ENCODE measurements around the gene ZNF484.

DNA sequence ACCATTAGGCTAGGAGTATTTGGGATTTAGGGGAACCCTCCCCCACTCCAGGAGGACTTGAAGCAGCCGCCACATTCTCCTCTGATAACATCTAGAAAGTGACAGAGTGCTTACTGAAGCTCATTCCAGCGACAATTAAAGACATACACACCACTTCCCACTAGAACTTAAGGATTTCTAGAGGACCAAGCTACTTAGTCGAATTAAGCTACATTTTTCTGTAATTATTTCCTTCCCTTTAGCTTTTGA is 4.7 kb downstream of the ROR2 start:
- RRBS: no CpG with 5 or more reads among the region's 3 CpGs

GRCh38 chr9:92146959-92147869 is 32.0 kb upstream of the SPTLC1 start:
- RRBS: no CpG with 5 or more reads among the region's 22 CpGs

- RRBS: no CpG with 5 or more reads among the region's 7 CpGs
Observed at GRCh38 chr9:92147870-92148355, 32.7 kb upstream of the SPTLC1 start.

- RRBS: no CpG with 5 or more reads among the region's 8 CpGs
Observed at GRCh38 chr9:92294982-92295614, 1.6 kb upstream of the IARS1 start.

DNA sequence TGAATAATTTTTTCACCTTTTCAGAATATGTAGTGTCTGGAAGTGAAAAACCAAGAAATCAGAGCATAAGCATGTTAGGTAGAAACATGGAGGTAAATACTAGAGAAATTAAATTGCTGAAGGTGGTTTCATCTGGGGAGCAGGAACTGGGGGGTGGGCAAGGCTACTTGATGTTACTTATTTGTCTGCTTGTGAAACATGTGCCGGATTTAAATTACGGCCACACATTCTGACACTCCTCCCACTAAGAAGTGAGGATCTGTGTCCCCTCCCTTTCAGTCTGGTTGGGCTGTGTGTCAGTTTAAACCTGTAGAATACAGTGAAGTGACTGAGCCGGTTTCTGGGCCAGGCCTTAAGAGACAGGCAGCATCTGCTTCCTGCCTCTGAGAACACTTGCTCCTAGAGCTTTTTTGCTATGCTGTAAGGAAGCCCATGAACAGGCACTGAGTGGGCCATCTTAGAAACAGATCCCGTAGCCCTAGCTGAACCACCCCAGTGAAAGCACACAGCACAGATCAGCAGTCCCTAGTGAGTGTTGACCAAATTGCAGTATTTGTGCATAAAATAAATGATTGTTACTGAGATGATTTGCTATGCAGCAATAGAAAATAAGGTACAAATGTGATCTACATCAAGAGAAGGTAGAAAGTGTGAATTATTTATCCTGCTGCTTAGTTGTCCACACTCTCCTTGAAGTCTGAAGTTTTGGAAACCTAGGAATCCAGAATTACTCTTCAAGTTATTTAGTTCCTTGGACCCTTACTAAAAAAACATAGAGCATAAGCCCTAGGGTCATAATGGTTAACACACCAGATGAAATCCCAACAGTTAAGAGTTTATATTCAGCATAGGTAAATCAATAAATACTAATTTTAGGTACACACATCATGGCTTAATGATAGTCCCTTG is 2.5 kb upstream of the IARS1 start:
- RRBS: no CpG with 5 or more reads among the region's 4 CpGs

DNA sequence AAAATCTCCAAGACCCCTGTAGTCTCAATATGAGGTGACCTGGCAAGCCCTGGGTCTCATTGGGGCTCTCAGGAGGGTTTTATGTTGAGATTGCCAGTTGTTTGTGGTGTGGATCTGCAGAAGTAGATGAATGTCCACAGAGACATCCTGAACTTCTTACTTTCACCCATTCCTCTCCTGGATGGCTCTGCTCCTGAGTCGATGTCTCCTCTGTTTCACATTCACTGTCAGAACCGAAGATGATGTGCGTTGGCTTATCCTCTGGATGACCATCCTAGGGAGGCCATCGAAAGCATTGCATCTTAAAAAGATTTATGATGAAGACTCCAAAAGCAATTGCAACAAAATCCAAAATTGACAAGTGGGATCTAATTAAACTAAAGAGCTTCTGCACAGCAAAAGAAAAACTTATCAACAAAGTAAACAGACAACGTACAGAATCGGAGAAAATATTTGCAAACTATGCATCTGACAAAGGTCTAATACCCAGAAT is 14.1 kb downstream of the NOL8 start:
- RRBS: no CpG with 5 or more reads among the region's 6 CpGs

DNA sequence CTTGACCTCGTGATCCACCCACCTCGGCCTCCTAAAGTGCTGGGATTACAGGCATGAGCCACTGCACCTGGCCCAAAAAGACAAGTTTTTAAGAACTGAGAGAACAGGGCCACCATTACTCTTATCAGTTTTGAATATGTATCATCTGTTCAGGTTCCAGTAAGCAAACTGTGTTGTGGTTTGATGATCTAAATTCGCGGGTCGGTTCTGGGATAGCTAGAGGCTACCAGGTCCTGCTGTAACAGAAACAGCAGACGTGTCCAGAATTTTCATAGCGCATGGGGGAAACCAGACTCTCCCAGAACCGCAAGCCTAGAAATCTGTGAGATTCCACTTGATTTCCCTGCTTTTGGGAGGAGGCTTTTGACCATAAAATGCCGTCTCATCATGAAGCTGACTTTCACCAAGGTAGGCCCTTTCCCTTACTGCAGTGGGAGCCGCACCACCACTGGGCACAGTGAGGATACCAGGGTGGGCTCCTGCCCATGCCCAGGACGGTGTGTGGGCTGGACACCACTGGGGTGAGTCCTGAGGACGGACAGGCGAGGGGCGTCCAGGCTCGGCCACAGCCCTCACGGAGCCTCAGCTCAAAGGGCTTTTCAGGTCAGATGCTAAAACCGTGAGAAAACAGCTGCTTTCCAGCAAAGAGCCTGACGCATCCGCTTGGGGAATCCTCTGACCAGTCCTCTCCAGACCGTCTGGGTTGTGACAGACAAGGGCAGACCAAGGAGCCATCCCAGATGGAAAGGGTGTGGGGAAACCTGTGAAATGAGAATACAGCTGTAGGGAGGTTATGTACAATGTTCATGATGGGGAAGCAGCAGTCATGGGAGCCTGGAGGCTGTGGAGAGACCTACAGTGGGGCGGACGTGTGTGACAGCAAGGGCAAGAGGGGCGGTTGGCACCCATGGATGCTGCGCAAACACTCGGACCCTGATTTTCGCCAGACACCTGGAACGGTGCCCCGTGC is 59.4 kb downstream of the IPPK start:
- RRBS: no CpG with 5 or more reads among the region's 28 CpGs

DNA sequence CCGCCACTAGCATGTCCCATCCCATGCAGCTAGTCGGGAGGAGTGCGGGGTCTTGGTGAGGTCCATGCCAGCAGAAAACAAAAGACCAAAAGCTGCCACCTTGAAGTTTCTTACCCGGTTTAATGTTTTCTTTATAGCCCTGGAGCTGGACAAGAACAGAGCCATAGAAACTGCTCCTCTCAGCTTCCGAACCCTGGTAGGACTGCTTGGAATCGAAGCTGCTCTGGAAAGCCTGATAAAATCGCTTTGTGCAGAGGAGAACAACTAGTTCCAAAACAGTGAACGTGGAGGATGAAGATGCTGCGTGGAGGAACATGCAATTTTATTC is 57.1 kb downstream of the IPPK start:
- RRBS: no CpG with 5 or more reads among the region's 9 CpGs

- RRBS: 97% methylated on average over 3 of the region's 10 CpGs
Observed at GRCh38 chr9:92664699-92665197, 5.2 kb downstream of the IPPK start.

DNA sequence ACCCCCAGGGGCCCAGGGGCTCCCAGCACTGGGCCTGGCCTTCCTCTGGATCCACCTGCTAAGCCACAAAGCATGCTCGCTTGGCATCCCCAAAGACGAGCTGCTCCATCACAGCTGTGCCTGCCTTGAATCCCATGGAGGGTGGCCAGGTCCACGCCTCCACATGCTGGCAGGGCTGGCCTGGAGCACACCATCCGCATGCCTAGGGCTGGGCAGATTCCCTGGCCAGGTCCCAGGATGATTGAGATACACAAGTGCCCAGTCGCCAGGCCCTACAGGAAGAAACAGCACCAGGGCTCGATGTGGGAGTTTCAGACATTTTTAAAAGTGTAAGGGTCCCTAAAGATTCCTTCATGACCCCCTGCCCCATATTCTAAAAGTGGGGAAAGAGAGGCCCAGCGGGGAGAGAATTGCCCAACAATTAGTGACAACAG is 4.4 kb downstream of the BICD2 start:
- RRBS: no CpG with 5 or more reads among the region's 7 CpGs

DNA sequence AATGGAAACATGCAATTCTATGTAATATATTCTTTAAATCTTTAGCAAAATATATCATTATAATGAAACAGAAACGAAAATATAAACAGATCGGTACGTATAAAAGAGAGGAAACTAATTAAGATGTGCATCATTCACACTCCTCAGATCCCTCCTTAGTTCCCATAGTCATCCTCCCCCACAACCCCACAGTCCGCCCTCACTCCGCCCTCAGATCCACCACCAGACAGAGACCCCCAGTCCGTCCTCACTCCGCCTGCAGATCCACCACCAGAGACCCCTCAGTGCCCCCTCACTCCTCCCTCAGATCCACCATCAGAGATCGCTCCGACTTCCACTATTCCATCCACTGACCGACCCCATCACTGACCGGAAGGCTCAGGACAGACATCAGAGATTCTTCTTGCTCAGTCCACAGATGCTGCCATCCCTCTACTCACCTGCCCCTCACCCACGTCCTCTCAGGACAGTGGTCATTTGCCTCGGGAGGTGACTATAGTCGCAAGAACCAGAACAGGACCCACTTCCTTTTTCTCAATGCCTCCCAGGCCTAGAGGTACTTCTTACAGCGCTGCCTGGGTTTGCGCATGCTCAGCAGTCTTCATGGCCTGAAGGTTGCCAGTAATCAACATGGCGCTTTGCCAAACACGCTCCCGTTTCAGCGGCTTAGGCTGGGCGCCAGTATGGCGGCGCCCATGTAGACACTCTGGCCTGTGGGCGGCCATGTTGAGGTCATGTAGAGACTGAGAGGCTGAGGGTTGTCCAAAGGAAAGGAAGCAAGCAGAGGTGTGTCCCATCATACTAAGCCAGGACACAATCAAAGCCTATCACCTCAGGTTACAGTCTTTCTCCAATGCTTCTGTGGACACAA is at the start of gene ZNF484:
TSS of gene ZNF484 (minus strand) at position 589 of the 871 bp plus-strand sequence.
- RRBS: no CpG with 5 or more reads among the region's 24 CpGs

DNA sequence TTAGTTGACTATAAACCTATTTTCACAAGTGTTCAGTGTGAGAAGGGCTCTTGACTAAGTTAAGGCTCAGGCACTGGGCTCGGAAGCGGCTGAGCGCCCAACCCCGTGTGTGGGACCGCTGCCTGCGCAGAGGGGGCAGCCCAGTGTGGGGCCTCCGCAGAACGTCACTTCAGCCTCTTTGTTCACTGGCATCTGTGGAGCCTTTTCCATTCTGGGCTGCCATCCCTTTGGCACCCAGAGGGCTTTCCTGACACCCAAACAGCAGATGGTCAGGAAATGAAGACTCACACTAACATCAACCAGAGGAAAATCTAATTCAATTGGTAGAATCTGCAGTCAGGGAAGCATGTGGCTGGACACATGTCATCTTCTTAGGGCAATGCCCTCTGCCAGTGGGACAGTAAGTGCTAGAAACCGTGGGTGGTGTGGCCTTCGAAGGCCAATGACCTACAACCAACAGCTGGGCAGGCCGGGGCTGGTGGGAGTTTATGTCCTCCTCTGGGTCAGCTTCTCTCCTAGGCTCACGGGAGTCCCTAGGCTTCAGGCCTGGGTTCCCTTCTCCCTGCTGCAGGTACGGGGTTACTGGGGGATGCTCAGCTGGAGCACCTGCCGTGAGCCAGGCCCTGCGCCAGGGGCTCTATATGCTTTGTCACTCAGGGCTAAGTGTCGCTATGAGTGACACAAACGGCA is 22.2 kb upstream of the NINJ1 start:
- RRBS: no CpG with 5 or more reads among the region's 17 CpGs

GRCh38 chr9:93196542-93196930 is 12.6 kb downstream of the WNK2 start:
- RRBS: no CpG with 5 or more reads among the region's 3 CpGs

- RRBS: no CpG with 5 or more reads among the region's 7 CpGs
Observed at GRCh38 chr9:93206563-93207145, 22.7 kb downstream of the WNK2 start.

DNA sequence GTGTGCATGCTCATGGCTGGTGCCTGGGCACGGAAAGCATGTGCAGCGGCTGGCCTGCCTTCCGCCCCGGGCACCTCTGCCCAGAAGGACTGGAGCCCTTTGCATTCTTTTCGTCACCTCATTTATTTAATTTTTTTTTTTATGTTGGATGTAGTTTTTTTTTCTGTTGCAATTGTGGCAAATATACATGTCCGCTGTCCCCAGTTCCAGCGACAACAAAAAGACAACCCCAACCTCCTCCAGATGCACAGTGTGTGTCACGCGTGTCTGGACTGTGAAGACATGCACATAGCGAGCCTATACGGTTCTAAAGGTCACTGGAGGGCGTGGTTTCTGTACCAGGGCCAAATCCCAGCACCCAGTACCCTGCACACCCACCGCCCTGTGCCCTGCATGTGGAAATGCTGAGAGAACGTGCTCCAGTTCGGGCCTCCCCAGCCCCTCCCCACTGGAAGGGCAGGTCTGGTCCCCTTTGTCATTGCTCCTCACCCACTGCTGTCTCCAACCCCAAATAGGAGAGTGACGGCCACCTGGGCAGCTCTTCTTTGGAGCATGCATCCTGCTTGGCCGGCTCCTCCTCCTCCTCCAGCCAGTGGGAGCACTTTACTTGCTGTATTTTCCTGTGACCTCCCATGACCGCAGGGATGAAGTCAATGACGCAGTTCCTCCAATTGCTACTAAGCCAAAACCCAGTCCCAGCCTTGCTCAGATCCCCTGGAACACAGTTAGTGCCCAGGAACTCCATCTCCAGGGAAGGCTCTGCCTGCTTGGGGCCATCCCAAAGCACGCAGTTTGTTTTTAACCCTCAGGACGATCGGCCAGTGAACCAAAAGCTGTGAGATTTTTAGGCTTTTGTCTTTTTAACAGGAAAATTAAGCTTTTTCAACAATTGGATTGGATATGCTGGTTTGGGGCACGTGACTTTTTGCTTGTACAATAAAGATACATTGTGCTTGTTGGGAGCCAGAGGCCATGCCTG is 116.7 kb downstream of the WNK2 start:
- RRBS: no CpG with 5 or more reads among the region's 23 CpGs

GRCh38 chr9:93312845-93313417 is 129.0 kb downstream of the WNK2 start:
- RRBS: no CpG with 5 or more reads among the region's 4 CpGs

GRCh38 chr9:93446704-93447152 is 4.8 kb upstream of the FAM120A start:
- RRBS: no CpG with 5 or more reads among the region's 3 CpGs

- RRBS: no CpG with 5 or more reads among the region's 7 CpGs
Observed at GRCh38 chr9:93510025-93510393, 56.6 kb upstream of the FAM120AOS start.

DNA sequence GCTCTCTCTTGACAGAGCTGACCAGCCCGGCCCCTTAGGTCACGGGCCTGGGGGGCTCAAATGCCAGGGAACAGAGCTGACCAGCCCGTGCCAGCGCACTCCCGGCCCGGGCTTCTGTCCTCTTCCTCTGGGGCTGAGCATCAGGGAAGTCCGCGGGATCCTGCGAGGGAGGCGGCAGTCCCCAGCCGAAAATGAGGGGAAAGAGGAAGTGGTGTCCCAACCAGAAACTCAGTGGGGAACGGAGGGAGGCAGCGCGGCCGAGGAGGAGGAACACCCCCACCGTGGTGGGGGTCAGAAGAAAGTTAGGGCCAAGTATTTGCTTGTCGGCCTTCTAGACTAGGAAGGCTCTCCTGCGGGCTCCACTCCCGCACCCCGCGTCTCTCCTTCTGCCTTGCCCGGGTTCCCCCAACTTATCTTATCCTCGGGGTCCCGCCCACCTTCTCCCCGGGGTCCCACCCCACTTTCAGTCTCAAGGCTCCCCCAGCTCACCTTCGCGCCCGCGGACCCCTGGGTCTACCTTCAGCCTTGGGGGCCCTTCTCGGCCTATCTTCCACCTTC is 632 bp upstream of the PHF2 start:
- RRBS: 0% methylated on average over 2 of the region's 30 CpGs

DNA sequence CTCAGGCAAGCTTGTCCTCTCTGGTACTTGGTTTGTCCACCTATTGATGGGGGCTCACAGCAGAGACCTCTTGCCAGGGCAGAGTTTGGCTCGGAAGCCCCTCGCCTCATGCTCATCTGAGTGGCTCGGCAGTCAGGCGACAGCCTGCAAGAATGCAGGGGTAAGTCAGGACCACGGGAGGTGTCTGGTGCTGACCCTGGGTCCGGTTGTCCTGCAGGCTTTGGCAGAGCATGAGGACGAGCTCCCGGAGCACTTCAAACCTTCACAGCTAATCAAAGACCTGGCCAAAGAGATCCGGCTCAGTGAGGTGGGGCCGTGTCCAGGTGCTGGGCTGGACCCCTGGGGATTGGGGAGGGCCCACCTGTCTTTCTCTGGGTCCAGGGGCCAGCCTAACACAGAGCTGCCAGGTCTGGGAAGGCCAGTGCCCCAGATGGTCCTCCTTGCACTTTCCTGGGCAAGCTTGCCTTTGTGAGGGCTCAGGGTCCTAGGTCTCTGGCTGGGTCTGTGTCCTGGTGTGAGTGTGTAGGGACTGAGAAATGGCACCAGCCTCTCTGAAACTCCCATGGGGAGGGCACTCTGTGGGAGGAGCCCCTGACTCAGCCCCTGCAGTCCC is 83.0 kb downstream of the PHF2 start:
- RRBS: 100% methylated on average over 1 of the region's 10 CpGs